Left ventricle myocardium (tissue), 1 donor: ENCODE measurements around the genes APBB3, PCDHA4, PCDHA5, PCDHA6, PCDHA8 and PCDHA10.

- PRO-cap = no peak
These were observed 2.9 kb downstream of the CYSTM1 start for GRCh38 chr5:140177774-140178449.

GRCh38 chr5:140216309-140217061 lies 41.5 kb downstream of the CYSTM1 start:
- PRO-cap = no peak

DNA sequence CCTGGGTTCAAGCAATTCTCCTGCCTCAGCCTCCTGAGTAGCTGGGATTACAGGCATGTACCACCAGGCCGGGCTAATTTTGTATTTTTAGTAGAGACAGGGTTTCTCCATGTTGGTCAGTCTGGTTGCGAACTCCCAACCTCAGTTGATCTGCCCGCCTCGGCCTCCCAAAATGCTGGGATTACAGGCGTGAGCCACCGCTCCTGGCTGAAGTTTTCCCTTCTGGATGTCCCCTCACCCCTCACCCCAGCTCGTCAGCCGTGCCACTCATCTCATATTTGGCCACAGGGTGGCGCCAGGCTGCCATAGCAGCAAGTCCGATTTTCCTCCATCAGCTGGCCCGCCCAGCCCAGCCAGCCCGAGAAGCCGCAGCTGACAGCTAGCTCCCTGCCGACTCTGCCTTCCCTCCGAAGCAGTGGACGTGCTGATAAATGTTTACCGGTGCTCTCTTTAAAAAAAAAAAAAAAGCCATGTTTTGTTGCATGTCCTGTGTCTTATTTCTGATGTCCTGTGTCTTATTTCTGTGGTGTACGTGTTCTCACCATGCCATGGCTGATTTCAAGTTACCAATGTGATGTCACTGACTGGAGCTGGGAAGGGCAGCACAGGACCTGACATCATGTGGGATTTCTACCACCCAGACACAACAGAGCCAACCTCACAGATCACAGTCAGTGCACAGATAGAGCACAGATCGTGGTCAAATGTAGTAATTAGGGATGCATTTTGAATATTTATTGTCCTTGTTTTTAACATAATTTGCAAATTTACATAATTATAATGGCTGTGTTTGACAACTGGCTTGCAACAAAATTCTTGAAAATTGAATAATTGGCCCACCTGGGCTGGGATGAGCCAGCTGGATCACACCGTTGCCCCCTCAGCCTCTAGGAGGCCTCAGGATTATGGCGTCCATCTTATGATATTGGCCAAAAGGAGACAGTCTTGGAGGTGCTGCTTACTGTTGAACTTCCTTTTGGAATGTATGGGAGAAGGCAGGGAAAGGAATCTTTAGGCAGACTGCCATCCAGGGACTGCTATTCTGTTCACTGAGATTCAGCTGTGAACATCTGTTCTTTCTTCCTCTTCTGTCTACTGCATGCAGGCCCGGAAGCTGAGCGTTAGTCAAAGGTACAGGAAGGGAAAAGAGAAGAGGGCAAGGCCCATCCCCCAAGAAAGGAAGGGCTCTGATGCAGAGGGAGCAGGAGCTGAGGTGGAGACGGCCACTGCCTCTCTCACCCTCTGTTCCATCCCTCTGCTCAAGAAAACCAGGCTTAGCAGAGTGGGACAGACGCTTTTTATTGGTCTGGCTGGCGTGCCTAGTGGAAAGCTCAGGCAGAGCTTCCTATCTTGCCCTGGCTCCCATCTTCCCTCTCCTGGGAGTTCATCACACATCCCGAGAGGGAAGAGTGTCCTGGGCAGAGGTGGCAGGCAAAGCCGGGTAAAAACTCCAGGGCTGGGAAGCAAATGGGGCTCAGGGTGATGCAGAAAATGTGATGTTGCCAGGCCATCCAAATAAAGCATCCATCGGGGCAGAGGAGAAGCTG lies 58.0 kb downstream of the PFDN1 start:
- PRO-cap = no peak

- PRO-cap = no peak
These were observed 45.3 kb downstream of the PFDN1 start for GRCh38 chr5:140257437-140258102.

DNA sequence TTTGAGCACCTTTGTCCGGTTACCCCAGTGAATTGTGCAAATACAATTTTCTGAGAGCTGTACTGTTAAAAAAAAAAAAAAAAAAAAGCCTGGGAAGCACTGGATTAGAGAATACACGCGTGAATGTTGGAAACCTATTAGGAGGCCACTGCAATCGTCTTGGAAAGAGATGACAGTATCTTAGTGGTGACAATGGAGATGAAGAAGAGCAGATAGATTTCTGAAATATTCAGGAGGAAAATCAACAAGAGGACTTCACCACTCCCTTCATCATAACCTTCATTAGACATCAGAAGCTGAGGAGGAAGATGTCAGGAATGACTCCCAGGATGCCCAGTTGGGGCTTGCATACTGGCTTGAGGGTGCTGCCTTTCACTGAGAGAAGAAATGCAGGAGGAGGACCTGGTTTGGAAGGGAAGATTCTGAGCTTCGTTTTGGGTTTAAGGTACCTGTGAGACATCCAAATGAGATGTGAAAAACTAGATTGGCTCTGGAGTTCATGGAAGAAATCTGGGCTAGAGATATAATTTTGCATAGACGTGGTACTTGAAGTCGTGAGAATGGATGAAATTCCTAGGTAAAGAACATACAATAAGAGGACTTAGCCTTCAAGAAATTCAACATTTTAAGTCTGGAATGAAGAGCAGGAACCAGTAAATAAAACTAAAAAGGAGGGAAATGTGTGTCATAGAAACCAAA lies 44.4 kb downstream of the PFDN1 start:
- PRO-cap = no peak

GRCh38 chr5:140341464-140342178 lies 4.8 kb downstream of the HBEGF start:
- PRO-cap = no peak

DNA sequence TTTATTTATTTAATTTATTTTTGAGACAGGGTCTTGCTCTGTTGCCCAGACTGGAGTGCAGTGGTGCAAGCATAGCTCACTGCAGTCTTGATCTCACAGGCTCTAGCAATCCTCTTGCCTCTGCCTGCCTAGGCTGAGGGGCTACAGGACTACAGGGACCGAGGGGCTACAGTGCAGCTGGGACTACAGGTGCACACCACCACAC lies 20.3 kb upstream of the ANKHD1 start:
- PRO-cap = no peak

DNA sequence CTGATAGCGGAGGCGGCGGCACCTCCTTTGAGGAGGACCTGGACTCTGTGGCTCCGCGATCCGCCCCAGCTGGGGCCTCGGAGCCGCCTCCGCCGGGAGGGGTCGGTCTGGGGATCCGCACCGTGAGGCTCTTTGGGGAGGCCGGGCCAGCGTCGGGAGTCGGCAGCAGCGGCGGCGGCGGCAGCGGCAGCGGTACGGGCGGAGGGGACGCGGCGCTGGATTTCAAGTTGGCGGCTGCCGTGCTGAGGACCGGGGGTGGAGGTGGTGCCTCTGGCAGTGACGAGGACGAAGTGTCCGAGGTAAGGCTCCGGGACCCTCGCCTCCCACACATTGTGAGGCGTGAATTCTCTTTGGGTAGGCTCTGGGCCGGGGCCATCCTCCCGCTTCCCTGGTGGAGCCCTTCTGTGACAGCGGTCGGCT lies 352 bp downstream of the ANKHD1 start:
- PRO-cap = bidirectional peak, plus-strand start at position 158 of the sequence, minus-strand start at position 79 of the sequence

DNA sequence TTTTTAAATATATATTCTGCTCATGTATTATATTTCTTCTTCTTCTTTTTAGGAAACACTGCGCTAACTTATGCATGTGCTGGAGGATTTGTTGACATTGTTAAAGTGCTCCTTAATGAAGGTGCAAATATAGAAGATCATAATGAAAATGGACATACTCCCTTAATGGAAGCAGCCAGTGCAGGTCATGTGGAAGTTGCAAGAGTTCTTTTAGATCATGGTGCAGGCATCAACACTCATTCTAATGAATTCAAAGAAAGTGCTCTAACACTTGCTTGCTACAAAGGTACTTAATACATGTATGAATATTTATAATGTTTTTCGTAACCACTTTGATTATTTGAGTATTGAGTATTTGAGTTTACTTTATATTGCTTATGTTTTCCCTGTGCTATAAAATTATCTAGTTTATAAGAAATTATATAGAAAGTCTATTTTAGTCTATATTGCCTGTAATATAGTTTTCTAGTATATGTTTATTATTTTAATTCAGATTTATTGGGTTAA lies 44.1 kb downstream of the ANKHD1 start:
- PRO-cap = no peak

- PRO-cap = bidirectional peak, plus-strand start at chr5:140564458, minus-strand start at chr5:140564349; bidirectional peak, plus-strand start at chr5:140564557, minus-strand start at chr5:140564558; bidirectional peak, plus-strand start at chr5:140564828, minus-strand start at chr5:140564664
These were observed at the start of gene APBB3 for GRCh38 chr5:140564142-140564921. Gene APBB3 (minus strand): TSS chr5:140564598.

DNA sequence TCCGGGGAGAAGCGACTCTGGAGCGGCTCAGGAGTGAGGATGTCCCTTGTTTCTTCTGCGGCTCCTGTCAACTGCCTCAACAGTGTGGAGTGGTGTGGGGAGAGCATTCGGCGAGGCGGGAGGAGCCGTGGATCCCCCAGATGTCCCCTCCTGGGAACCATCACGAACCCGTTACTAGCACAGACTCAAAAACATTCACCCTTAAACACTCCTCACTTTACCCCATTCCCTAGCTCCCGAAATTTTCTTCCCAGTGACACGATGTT lies 227 bp downstream of the SLC35A4 start:
- PRO-cap = no peak

GRCh38 chr5:140573949-140574705 lies 9.5 kb downstream of the SLC35A4 start:
- PRO-cap = no peak

- PRO-cap = no peak
These were observed 21.9 kb downstream of the CD14 start for GRCh38 chr5:140610940-140611662.

DNA sequence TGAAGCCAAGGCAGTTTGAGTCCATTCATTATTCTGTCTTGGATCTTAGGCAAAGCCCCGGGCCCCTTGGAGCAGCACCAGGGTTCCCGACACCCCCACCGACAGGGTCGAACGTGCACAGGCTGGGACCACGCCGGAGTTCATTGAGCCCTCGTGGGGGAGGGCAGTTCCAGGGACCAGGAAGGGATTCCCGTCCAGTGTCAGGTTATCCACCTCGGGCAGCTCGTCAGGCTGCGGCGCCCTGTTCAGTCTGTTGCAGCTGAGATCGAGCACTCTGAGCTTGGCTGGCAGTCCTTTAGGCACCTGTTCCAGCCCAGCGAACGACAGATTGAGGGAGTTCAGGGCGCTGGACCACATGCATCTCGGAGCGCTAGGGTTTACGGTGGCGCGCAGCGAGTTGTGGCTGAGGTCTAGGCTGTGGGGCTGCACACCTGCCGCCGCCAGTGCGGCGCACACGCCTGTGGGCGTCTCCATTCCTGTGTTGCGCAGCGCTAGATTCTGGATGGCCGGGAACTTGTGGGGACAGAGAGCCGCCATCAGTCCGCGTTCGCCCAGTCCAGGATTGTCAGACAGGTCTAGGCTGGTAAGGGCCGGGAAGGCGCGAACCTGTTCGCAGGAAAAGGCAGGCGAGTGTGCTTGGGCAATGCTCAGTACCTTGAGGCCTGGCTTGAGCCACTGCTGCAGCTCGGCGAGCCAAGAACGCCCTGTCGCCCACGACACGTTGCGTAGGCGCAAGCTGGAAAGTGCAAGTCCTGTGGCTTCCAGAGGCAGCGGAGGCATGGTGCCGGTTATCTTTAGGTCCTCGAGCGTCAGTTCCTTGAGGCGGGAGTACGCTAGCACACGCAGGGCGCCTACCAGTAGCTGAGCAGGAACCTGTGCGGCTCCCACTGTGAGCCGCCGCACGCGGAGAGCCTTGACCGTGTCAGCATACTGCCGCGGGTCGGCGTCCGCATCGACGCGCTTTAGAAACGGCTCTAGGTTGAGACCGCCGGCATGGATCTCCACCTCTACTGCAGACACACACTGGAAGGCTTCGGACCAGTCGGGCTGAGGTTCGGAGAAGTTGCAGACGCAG lies 827 bp downstream of the CD14 start:
- PRO-cap = bidirectional peak, plus-strand start at position 494 of the sequence, minus-strand start at position 374 of the sequence; bidirectional peak, plus-strand start at position 928 of the sequence, minus-strand start at position 888 of the sequence

DNA sequence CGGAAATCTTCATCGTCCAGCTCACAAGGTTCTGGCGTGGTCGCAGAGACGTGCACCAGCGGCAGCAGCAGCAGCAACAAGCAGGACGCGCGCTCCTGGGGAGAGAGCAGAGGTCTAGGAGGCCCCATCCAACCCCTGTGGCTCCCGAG lies 215 bp downstream of the CD14 start:
- PRO-cap = no peak

- PRO-cap = no peak
These were observed at the start of gene PCDHA4 for GRCh38 chr5:140806809-140807169. Gene PCDHA4 (plus strand): TSS chr5:140807068.

- PRO-cap = no peak
These were observed at the start of gene PCDHA5 for GRCh38 chr5:140821499-140821691. Gene PCDHA5 (plus strand): TSS chr5:140821613.

- PRO-cap = no peak
These were observed at the start of gene PCDHA6 for GRCh38 chr5:140827682-140828776. Gene PCDHA6 (plus strand): TSS chr5:140827960.

- PRO-cap = no peak
These were observed at the start of gene PCDHA8 for GRCh38 chr5:140840919-140841428. Gene PCDHA8 (plus strand): TSS chr5:140841187.

DNA sequence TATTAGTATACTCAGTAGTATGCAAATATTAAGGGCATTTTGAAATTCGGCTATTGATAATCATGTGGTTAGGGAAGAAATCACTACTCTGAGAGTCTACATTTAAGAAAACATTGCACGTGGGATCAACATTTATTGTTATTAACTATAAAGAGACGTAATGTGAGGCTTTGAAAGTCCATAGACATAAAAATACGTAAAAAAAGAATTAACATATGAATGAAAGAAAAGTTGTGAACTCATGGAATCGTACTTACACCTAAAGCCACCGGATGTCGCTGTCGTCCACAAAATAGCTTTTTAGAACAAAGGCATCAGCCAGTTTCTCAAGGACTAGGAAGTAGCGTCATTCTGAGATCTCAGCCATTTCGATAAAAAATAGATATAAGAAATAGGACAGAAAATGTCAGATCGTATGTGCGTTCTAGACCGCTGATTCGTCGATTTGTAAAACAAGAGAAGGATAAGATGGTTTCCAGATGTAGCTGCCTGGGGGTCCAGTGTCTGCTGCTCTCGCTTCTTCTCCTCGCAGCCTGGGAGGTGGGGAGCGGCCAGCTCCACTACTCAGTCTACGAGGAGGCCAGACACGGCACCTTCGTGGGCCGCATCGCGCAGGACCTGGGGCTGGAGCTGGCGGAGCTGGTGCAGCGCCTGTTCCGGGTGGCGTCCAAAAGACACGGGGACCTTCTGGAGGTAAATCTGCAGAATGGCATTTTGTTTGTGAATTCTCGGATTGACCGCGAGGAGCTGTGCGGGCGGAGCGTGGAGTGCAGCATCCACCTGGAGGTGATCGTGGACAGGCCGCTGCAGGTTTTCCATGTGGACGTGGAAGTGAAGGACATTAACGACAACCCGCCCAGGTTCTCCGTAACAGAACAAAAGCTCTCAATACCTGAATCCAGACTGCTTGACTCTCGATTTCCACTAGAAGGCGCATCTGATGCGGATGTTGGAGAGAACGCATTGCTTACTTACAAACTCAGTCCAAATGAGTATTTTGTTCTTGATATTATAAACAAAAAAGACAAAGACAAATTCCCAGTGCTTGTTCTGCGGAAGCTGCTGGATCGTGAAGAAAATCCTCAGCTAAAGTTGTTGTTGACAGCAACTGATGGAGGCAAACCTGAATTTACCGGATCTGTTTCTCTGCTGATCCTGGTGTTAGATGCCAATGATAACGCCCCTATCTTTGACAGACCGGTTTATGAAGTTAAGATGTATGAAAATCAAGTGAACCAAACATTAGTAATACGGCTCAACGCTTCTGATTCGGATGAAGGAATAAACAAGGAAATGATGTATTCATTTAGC lies at the start of gene PCDHA10:
TSS of gene PCDHA10 (plus strand) at position 317 of the 1,311 bp plus-strand sequence.
- PRO-cap = no peak